MCF 10A (cell line): ENCODE measurements around a stretch of chr20.

GRCh38 chr20:47118593-47118964 is 223.9 kb downstream of the EYA2 start:
- PRO-cap = no peak
- RRBS = no CpG with 5 or more reads among the region's 7 CpGs

DNA sequence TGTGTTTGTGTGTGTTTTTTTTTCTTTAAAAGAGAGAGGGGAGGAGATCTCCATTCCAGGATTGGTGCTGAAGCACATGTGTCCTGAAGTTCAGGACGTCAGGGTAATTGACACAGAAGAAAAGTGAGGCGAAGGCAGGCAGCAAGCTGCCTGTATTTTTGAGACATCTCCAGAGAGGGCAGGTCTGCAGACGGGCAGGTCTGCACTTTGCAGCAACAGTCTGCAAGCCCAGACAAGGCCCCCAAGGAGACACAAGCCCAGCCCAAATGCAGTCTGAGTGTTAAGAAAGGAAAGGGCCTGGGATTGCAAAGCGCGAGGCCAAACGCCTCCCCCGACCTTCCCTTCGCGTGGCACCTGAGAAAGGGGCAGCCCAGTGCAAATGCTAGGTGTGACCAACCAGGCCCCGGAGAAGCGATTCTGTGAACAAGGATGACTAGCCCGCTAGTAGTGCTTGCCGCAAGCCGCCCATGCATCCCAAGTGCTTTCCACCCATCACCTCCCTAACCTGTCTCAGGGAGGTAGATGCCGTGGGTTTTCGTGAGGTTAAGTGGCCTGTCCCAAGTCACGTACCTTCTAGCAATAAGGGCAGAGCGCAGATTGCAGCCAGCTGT is 230.5 kb downstream of the ZMYND8 start:
- PRO-cap = bidirectional peak, plus-strand start at position 155 of the sequence, minus-strand start at position 105 of the sequence
- RRBS = no CpG with 5 or more reads among the region's 18 CpGs

GRCh38 chr20:47226816-47227630 is 129.5 kb downstream of the ZMYND8 start:
- PRO-cap = unidirectional peak, minus-strand start at chr20:47226968
- RRBS = no CpG with 5 or more reads among the region's 13 CpGs

GRCh38 chr20:47274323-47275074 is 82.0 kb downstream of the ZMYND8 start:
- PRO-cap = bidirectional peak, plus-strand start at chr20:47274749, minus-strand start at chr20:47274573; bidirectional peak, plus-strand start at chr20:47274763, minus-strand start at chr20:47274787
- RRBS = no CpG with 5 or more reads among the region's 5 CpGs

- PRO-cap = no peak
- RRBS = no CpG with 5 or more reads among the region's 21 CpGs
Observed at GRCh38 chr20:47278104-47279313, 78.0 kb downstream of the ZMYND8 start.

DNA sequence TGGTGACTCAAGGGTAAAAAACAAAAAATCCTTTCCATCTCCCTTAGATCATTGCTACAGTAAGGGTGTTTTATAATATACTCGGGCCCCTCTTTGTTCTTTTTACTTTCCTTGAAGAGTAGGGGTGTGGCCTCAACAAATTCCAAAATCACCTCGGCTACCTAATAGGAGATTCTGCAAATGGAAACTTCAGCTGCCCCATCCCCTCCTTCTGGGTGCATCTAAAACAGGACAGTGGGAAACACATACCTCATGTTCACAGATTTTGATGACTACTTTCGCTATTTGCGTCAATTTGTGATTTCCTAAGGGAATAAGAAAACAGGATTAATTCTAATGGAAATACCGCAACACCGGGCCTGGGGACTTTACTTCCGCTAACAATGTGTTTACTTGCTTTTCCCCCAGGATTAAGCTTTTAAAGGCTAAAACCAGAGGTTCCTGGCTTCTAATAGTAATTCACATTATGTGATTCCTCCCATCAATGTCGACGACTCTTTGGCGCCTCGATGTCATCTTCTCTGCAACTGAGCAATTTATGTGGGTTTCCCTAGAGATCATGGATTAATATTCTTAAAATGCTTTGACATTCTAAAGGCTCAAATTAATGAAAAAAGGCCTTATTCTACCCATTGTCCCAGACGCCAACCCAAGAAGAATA is 69.4 kb downstream of the ZMYND8 start:
- PRO-cap = no peak
- RRBS = no CpG with 5 or more reads among the region's 12 CpGs

GRCh38 chr20:47360164-47361428 is 4.1 kb upstream of the ZMYND8 start:
- PRO-cap = bidirectional peak, plus-strand start at chr20:47360433, minus-strand start at chr20:47360273; bidirectional peak, plus-strand start at chr20:47360800, minus-strand start at chr20:47360787; bidirectional peak, plus-strand start at chr20:47360990, minus-strand start at chr20:47360858
- RRBS = no CpG with 5 or more reads among the region's 32 CpGs

- PRO-cap = no peak
- RRBS = no CpG with 5 or more reads among the region's 5 CpGs
Observed at GRCh38 chr20:47455115-47455847, 46.4 kb upstream of the NCOA3 start.

GRCh38 chr20:47534503-47535133 is 32.9 kb downstream of the NCOA3 start:
- PRO-cap = no peak
- RRBS = no CpG with 5 or more reads among the region's 8 CpGs

DNA sequence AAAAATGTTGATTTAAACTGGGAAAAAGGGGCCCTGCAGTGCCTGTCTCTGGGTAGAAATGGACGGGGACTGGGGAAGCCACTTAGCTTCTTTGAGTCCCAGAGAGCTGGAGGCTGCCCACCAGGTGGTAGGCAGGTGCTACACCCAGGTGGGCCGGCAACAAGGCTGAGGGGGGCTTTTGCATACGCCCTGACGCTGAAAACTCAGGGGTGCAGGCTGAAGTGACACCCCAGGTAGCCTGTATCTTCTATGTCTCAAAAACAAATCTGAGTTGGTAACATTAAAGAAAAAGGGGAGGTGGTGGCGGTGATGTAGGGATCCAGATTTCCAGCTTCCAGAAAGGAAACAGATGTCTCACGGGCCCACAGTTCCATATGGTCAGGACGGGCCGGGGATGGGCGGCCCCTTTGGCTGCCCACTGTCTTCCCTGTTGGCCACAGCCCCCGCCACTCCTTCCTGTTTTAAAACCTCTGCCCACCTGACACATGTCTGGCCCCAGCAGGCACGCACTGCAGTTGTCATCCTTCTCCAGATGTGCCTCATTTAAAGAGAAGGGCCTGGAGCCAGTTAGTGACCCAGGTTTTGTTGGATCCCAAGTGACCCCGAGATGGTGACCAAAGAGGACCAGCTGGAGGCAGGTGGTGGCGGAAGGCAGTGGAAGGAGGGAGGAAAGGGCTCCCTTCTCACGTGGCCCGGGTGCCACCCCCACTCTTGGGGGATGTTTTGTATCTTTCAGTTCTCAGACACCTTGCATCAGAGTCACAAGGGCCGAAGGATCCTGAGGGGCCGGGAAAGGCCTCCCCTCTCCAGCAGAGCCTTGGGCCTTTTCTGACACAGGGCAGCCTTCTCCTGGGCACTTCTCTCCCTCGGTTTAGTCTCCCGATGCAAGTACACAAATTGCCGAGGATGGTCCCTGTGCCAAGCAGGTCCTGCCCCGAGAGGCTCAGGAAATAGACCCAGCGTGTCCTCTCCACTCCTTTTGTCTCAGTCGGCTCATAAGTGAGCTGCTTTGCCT is 117.8 kb downstream of the SULF2 start:
- PRO-cap = no peak
- RRBS = 86% methylated on average over 3 of the region's 23 CpGs

- PRO-cap = no peak
- RRBS = no CpG with 5 or more reads among the region's 19 CpGs
Observed at GRCh38 chr20:47711064-47711803, 74.0 kb downstream of the SULF2 start.

DNA sequence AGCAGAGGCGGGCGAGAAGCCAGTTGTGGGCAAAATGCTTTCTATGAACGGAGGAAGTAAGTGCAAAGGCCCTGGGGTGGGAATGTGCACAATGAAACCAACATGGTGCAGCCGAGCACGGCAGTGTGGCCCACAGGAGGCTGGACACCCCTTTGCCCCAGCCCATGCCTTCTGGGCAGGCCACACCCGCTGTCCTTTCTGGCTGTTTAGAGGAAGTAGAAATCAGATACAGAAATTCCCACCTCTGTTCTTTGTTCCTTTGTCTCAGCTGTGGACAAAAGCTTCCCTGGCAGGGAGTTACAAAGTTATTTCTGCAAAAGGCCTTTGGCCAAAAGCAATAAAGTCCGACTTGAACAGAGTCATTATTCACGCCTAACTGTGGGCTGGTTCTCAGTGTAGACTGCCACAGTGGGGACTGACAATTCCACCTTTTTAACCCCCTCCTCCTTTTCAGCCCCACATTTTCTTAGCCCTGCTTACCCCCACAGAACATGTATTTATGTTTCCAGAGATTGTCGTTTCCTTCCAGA is 11.8 kb downstream of the SULF2 start:
- PRO-cap = no peak
- RRBS = no CpG with 5 or more reads among the region's 9 CpGs

DNA sequence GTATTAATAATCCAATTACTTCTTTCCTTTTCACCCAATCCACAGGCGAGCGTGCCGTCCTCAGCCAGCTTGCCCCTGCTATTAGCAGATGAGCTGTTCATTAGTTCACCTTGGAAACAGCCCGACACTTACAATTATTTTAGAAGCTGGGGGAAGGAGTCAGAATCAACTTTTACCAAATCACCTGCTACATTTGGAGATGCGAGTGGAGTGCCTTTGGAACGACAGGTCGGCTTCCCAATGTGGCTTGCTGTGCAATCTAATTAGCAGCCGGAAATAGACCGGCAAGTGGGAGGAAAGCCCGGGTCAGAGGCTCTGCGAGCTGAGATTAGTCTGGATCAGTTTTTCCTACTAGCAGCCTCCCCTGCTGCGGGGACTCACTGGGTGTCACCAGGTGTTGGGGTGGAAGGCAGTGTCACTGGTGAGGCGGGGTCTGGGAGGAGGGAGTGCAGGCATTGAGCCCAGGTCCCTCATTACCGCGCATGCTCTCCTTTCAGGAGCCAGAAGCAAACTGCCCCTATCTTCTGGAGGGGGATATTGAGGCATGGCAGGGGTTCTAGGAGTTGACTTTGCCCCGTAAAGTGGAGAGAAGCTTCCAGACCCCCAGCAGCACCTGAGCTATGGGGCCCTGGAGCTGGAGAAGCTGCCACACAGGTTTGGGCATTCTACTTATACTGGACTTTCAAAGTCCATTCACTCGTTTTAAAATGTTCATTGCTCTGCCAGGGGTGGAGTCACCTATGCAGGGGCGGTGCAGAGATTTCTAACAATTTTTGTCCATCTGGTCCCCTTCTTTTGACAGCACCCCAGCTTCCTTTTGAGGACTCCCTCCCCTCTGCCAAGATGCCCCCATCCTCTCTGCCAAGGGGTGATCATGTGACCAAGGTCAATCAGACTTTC is 11.1 kb downstream of the SULF2 start:
- PRO-cap = no peak
- RRBS = no CpG with 5 or more reads among the region's 18 CpGs

GRCh38 chr20:47797048-47797463 is 11.8 kb upstream of the SULF2 start:
- PRO-cap = no peak
- RRBS = no CpG with 5 or more reads among the region's 8 CpGs

- PRO-cap = no peak
- RRBS = no CpG with 5 or more reads among the region's 5 CpGs
Observed at GRCh38 chr20:47912117-47912477, 126.8 kb upstream of the SULF2 start.

- PRO-cap = no peak
- RRBS = no CpG with 5 or more reads among the region's 4 CpGs
Observed at GRCh38 chr20:48112320-48112707, 327.0 kb upstream of the SULF2 start.

DNA sequence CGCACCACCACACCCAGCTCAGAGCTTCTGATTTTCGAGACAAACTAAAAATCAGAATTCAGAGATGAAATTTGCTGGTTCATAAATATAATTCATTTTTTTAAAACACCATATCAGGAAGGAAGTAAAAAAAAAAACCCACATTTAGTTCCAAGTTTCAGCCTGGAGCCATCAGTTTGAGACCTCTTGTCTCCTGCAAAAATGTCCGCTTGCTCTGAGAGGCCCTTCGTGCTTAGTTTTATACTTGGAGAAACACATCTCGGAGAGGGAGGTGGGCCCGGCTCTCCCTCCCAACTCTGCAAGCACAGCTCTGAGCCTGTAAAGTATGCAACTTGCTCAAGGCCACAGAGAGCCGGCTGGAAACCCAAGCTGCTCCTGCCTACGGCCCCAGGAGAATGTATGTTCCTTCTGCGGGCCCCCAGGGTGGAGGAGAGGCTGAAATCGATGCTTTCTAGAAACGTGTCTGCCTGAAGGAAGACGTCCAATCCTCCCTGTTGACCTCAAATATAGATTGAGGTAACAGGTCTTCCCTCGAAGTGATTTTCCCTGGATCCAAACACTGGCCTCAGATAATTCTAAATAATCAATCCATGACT is 205.4 kb downstream of the PREX1 start:
- PRO-cap = no peak
- RRBS = 74% methylated on average over 2 of the region's 13 CpGs

- PRO-cap = no peak
- RRBS = no CpG with 5 or more reads among the region's 6 CpGs
Observed at GRCh38 chr20:48702141-48702711, 125.6 kb downstream of the PREX1 start.

GRCh38 chr20:48736389-48737076 is 91.3 kb downstream of the PREX1 start:
- PRO-cap = no peak
- RRBS = no CpG with 5 or more reads among the region's 2 CpGs

DNA sequence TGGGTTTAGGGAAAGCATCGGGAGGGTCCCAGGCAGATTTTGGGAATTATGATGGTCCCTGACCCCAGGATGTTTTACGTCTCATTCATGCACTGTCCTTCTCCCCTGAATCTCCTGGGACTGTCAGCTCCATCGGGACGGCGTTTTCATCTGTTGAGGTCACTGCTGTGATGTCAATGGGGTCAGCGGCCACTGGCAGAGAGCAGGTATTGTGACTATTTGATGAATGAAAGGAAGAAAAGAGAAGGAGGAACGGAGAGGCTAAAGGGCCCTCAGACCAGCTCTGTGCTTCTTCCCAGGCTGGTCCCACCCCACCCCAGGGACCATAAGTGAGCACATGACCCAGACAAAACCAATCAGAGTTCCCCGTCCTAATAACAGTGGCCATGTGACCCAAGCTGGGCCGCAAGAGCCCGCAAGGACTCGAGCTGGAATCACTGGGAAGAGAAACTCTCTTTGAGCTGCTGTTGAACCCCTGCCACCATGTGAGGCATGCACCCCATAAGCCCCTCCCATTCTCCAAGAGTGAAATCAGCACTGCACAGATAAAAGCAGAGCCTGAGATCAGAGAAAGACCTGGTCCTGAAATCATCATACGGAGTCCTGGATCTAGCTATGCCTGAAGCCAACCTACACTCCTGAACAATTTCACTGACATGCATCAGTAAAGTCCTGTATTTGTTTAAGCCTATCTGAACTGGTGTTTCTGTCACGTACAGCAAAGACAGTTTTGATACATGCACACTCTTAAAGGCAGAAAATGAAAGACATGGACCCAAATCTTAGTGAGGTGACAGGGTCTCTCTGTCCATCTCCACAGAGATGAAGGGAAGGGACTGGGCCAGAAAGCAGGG is 90.3 kb downstream of the PREX1 start:
- PRO-cap = no peak
- RRBS = no CpG with 5 or more reads among the region's 13 CpGs